LHCN-M2 (cell line): ENCODE data around the gene CA4.

GRCh38 chr17:59566015-59566929, 862 bp downstream of the DHX40 start:
- RAMPAGE, long total RNA: no peak

DNA sequence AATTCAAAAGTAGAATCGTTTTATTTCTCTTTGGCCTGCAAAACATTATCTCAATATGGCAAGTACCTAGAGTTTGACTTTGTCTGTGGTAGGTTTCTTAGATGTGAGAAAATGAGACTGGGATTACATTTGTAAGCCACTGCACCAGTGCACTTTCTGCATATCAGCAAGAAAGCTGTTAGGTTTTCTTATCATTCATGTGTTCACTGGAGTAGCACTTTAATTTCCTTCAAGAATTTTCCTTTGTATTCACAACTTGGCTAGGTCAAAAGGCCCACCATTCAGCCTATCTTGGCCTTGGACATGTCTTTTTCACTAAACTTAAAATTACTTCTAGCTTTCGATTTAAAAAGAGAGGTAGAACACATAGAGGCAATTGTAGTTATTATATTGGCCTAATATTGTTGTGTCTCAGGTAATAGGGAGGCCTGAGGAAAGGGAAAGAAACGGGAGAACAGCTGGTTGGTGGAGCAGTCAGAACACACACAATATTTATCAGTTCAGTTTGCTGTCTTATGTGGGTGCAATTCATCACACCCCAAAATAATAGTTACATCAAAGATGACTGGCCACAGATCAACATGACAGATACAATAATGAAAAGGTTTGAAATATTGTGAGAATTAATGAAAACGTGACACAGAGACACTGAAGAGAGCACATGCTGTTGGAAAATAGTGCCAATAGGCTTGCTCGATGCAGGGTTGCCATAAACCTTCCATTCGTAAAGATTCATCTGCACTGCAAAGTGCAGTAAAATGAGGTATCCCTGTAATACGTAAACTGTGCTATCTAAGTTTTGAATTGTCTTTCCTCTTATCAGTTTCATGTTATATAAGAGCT, 35.4 kb downstream of the CLTC start:
- RAMPAGE, long total RNA: no peak

DNA sequence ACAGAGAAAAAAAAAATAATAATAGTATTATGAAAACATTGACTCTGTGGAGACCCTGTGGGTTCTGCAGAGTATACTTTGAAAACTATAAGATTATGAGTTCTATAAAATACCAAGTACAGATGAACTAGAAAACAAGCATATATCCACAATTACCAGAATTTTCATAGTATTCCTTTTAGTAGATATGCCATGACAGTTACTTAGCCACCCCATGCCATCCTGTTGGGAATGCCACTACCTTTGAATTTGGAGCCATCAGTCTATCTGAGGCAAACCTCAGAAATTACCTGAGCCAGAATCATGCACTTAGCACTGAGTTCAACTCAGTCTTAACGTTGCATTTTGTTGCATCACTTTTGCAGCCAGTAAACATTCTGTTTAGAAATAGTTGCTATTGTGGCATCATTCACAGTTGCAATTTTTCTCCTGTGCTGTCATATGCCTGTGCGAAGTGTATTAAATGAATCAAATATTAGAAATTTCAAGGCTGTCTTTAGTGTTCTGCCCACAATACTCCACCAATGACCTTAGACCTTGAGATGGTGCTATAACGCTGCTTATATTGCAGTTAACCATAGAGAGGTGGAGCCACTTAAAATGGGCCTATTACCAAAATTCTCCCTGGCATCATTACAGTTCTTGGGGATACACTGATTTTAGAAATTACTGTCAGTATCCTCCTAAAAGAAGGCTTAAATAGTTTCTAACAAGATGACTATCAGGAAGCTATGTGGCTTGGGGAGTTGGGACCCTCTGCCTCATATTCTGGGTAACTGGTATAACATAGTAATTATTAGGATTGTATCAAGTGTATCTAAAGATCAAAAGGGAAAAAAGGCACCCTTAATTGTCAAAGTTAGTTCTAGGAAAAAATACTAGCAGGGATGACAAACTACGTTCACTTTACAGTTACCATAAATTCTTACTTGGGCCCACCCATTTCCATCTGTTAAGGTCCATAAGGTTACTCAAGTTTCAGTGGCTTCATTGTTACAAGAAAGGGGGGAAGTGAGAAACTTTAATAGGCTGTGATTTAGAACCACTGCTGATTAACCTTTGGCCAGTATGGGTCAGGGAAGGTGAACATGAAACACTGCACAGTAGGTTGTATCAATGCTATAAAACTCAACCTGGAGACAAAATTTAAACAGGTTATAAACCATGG, 11.0 kb downstream of the PTRH2 start:
- RAMPAGE, long total RNA: no peak

- RAMPAGE, long total RNA: no peak
Measured at GRCh38 chr17:59707789-59708059, 270 bp downstream of the VMP1 start.

- RAMPAGE, long total RNA: no peak
Measured at GRCh38 chr17:59790825-59791417, 83.5 kb downstream of the VMP1 start.

DNA sequence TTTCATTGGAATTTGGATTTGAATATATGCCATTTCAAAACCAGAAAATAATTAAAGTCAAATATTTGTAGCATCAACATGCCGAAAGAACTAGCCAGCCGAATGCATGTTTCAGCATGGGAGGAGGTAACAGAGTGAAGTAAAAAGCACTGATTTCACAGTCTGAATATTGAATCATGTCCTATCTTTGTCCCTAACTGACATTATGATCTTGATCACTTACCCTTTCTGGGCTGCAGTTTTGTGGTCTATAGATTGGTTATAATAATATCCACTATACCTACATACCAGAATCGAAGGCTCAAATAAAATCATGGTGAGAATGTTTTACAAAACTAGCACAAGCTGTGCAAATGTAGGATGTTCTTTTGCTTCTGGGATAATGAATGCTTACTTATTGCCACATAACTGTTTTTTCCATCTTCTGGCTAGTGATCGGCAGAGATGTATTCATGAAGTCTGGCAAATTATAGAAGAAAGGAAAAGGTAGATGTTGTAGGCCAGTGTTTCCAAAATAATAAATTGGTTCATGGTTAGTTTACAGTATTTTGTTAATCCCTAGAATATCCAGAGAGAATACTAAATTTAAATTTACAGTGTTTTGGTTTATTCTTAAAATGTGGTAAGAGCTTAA, 84.7 kb downstream of the TUBD1 start:
- RAMPAGE, long total RNA: no peak

GRCh38 chr17:59847384-59848227, 45.1 kb downstream of the TUBD1 start:
- RAMPAGE, long total RNA: no peak

DNA sequence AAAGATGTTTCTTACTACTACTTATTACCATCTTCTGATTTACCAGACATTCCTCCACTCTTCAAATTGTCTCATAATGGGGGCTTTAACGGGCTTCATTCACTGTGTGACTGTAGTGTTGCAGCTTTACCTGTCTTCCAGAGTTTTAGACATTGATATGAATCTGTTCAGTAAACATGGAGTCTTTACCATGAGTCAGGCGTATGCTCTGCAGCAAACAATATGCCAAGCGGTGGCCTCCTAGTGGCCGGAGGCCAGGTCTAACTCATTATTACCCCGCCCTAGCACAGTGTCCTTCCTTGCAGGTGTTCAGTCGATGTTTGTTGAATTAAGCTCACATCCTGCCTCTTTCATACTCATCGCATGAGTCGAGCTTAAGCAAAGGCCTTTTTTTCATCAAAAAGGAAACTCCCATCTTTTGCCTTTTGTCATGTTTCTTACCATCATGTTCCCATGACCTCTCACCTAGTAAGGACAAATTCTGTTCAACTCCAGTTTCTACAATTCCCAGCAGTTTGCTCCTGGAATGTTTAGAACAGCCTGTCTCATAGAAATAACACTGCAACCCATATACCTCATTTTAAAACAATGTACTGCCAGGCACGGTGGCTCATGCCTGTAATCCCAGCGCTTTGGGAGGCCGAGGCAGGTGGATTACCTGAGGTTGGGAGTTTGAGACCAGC, 39.4 kb downstream of the TUBD1 start:
- RAMPAGE, long total RNA: no peak

DNA sequence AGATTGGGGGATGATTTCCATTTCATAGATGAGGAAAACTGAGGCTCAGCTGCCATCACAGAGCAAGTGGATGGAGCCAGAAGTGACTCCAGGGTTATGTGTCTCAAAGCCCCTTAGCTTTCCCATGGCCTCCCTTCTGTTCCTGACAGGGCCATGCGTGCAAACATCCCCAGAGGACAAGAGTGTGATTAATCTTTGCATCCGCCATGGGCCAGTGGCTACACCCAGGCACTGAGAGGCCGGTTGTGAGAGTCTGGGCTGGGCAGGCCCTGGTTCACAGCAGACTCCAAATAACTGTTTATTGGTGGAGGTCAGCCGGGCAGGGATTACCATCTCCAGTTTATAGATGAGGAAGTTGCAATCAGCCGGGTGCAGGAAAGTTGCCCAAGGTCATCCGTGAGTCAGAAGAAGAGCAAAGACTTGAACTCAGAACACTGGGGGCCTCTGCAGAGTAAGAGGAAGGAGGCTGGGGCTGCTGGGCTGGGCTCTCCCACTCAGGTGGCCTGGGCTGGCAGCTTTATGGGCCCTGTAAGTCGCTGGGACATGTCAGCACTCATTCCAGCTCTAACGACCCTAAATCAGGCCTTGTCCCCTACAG, 2.3 kb upstream of the CA4 start:
- RAMPAGE, long total RNA: no peak

- RAMPAGE, long total RNA: no peak
Measured at GRCh38 chr17:60149516-60150064, at the start of gene CA4. CA4 (plus strand) TSS chr17:60149973.

- RAMPAGE, long total RNA: no peak
Measured at GRCh38 chr17:60153779-60154653, 4.2 kb downstream of the CA4 start.

DNA sequence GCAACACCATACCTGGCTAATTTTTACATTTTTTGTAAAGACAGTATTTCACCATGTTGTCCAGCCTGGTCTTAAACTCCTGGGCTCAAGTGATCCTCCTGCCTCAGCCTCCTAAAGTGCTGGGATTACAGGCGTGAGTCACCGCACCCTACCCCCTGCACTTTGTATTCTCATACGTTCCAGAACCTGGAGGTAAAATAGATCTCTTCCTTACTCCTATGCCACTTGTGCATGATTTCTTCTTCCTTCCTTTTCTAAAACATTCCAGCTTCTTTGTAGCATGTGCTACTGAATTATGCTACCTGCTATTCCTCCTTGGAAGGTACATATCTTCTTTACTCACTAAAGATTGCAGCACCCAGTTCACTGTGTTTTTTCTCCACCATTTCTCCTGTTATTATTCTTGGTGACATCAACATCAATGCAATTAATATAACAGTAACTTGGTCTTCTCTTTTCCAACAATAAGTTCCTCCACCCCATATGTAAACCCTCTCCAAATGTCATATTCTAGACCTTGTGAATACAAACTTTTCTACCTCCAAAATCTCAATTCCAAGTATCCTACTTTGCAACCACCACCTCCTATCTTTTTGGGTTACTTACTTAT, 44.5 kb downstream of the CA4 start:
- RAMPAGE, long total RNA: no peak

- RAMPAGE, long total RNA: no peak
Measured at GRCh38 chr17:60391558-60391851, 428 bp downstream of the USP32 start.

DNA sequence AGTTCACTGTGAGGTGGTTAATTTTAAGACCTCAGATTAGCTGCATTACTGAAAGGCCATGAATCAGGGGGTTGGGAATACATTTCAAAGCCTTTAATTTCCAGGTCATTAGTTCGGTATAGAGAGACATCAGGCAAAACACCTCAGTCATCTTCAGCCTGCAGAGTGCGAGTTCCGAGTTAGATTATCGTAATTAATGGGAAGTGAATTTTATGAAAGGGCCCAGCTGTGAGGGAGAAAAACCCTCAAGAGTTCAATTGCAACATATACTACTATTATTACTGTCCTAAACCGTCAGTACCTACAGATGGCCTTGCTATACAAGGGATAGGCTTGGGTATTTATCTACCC, 2.1 kb upstream of the USP32 start:
- RAMPAGE, long total RNA: no peak

DNA sequence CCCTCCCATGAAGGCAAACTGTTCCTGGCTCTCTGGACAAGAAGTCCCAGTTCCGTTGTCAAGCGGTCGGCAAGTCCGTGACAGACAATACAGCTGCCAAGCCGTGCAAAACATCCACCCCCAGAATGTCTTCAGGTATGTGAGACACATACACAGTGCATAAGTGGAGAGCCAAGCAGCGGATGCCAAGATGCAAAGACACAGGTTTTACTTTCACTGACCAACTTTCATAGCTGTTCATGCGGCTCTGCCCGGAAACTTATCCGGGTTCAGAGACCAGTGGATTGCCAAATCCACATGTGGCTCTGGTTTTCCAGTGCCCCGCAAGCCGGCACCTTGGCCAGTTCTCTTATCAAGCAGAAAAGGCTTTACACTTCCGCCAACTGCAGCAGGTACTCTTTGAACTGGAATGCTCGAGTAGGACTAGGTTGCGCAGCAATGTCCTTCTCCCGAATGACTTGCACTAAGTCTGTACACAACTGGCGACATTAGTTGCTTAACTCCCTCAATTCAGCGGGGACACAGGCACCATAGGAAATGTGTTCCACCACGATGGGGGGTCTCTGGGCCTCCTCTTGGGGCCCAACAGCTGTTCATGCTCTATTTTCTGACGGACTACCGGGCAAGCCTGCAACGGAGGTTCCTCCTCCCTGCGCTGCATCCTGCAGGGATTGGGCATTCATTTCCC, 33.8 kb upstream of the APPBP2 start:
- RAMPAGE, long total RNA: no peak

GRCh38 chr17:60571093-60571618, 28.8 kb upstream of the PPM1D start:
- RAMPAGE, long total RNA: no peak

- RAMPAGE, long total RNA: no peak
Measured at GRCh38 chr17:61189648-61190026, 210.0 kb upstream of the TBX2 start.

DNA sequence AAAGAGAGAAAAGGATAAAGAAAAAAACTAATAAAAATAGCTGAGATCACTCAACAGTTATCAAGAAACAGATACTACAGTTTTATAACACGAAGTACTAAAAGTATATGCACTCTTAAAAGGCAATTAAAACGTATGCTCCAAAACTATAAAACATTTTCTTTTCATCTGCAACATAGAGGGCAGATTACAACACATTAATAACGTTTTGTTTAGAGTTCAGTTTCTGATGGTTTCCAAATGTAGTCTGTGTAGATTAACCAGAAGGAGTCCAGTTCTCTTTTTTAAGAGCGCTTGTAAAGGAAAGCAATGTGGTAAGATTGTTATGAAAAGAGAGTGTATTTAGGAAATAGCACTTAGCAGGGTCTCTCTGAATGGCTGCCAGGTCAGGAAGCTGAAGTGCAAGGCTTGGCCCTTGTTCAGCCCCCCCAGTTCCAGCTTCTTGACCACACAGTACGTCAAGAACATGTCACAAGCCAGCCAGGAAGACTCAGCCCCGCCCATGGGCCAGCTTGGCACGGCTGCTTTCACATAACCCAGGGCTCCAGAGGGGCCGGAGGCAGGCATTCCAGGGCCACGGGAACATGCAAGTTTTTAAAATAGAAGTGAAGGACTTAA, 147.6 kb upstream of the TBX2 start:
- RAMPAGE, long total RNA: no peak

DNA sequence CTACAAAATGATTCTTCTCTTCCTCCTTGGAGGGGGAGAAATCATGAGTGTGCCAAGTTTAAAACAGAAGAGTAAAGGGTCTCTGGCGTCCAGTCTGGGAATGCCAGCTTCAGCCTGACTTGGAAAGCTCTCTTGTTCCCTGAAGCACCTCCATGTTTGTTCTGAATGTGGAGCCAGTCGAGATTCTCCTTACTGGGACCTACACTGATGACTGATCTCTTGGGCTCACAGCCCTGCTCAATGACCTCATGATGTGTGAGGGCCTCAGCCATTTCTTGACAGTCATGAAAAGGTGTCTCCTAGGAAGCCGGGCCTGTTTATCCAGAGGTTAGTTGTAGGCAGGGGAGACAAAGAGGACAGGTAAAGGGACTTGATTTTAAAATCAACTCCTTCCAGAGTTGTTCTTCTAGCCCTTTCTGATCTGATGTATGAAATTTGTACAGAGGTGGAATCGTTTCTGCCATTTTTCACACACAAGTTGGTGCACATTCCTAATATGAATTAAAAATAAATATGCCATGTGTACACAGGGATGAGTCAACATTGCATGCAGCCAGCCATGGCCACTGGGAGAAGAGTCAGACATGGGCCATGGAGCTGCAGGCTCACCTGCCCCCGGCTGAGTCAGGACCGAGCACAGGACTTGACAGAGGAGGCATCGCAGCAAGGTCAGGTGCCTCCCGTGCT, 43.2 kb upstream of the TBX2 start:
- RAMPAGE, long total RNA: no peak

DNA sequence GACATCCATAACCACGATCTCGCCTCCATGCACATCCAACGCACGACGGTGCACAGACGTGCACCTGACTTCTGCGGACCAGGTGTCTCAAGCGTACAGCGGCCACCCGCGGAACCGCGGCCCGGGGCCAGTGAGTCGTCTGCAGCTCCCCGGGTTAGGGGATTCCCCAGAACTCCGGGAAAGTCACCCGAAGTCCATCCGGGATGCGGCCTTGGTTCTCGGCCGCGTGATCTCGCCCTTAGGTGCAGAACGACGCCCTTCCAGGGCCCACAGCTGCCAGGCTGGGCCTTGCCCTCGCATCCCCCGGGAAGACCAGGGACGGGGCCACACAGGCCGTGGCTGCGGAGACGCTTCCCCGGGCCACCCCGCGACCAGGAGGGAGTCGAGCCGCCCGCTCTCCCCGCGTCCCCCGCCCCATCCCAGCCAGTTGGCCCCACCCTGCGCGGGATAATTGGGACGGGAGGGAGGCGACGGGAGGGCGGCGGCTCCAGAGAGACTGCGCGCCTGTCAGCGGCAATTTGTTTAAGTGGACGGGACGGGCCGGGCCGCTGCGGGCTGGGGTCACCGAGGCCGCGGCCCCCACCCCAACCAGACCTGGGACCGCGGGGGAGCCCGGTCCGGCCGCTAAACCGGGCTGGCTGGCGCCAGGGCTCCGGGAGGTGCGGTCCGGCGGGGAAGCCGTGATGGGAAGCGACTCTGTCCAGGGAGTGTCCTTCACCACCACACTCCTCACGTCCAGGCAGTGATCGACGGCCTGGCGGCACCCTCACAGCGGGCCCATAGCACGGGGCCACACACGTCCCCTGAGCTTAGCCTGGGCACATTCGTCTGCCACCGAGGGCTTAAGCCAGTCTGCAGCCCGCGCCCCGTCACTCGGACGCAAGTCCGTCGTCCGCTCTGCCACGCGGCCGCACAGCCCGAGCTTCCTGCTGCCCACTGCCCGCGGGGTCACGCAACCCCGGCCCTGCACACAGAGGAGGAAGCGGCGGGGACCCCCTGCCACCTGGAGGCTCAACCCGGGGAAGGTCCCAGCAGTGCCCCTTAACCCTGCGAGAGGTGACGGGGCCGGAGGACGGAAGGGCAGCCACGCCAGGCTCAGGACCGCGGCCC, 3.3 kb upstream of the TBX2 start:
- RAMPAGE, long total RNA: no peak